Metastatic Breast Carcinoma in the Ovary (tissue), 3 donors: ENCODE results near the gene TDGF1.

- PRO-cap, 3 experiments, result no peak in any of the 3 experiments
These were observed 11.7 kb upstream of the LIMD1 start for GRCh38 chr3:45582662-45583428.

DNA sequence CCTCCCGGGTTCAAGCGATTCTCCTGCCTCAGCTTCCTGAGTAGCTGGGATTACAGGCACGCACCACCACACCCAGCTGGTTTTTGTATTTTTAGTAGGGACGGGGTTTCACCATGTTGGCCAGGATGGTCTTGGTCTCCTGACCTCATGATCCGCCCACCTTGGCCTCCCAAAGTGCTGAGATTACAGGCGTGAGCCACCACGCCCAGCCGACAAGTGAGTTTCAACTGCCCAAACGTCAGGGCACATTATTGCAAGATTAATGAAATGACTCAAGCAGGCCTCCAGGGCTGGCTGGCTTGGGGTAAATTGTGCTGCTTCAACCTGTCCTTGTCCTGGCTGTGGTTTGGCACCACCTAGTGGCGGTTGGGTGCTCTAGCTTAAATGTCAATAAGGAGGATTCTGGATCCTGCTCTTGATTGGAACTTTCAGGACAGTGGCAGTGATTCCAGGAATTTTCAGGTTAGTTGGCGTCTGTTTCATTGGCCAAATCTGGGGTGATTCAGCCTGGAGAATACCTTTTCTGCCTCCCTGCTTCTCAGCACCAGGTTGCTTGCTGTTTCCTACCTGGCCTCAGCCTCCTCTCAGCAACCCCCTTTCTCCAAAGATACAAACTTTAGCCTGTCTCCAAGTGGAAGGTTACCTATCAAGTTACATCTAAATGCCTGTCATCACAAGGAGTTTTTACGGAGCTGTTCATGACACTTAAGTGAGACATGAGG is 32.4 kb upstream of the SACM1L start:
- PRO-cap, 3 experiments, result no peak in any of the 3 experiments

- PRO-cap, 3 experiments, result no peak in any of the 3 experiments
These were observed 5.7 kb upstream of the SACM1L start for GRCh38 chr3:45683354-45684017.

DNA sequence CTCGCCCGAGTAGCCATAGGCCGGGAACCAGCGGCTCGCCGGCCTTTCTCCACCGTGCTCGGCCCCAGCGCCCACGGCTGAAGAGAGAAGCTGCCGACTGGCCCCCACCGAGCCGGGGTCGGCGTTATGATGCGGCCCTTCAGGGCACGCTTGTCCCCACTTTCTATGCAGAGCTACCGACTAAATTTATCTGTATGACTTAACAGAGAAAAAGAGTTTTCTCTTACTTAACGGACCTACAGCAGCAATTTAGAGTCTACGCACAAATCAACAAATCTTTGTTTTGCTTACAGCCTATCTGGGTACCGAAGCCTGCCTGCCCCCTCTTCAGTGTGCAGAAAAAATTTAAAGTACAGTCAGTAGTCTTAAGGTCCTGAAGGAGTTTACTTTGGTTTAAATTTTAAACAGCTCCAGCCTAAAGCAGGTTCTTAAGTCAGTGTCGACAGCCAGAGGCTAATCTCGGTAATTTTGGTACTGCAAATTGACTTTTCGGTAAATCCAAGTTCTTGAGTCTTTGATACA is 519 bp downstream of the SACM1L start:
- PRO-cap, 3 experiments, result no peak in any of the 3 experiments

DNA sequence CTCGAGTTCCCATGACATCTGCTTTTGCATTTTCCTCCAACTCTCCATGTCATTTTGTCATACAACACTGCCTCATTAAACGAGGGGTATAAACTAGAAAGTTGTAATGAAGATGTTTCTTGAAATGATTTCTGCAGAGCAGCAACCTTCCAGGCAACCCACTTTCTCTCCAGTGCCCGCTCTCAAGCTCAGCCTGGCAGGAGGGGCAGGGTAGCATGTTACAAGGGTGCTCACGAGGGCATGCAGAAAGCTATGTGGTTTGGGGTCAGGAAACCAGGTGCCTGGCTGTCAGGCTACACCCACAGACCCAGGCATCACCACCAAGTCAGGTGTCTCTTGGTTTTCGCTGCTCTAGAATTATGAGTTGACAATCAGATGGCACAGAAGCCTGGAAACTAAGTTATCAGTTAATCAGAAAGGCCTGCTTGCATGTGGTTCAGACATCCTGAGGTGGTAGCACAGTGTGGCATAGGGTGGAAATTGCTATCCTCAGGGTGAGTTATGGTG is 16.3 kb upstream of the CCR9 start:
- PRO-cap, 3 experiments, result no peak in any of the 3 experiments

DNA sequence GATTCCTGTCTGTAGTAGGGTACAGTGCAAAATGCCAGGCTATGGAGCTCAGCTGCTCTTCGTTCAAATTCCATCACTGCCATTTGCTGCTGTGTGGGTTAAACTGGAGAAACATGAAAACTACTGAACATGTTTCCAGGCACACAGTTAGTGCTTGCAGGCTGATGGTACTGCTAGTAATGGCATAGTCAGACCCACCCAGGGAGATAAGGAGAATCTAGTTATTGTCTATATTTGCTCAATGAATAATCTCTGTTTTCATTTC is 284 bp downstream of the CXCR6 start:
- PRO-cap, 3 experiments, result no peak in any of the 3 experiments

GRCh38 chr3:46092734-46093121 is 65.4 kb upstream of the XCR1 start:
- PRO-cap, 3 experiments, result no peak in any of the 3 experiments

DNA sequence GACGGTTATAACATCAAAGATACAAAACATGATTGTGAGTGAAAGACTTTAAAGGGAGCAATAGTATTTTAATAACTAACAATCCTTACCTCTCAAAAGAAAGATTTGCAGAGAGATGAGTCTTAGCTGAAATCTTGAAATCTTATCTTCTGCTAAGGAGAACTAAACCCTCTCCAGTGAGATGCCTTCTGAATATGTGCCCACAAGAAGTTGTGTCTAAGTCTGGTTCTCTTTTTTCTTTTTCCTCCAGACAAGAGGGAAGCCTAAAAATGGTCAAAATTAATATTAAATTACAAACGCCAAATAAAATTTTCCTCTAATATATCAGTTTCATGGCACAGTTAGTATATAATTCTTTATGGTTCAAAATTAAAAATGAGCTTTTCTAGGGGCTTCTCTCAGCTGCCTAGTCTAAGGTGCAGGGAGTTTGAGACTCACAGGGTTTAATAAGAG is 435 bp downstream of the CCR5 start:
- PRO-cap, 3 experiments, result no peak in any of the 3 experiments

- PRO-cap, 3 experiments, result no peak in any of the 3 experiments
These were observed 2.2 kb downstream of the LTF start for GRCh38 chr3:46462526-46462880.

DNA sequence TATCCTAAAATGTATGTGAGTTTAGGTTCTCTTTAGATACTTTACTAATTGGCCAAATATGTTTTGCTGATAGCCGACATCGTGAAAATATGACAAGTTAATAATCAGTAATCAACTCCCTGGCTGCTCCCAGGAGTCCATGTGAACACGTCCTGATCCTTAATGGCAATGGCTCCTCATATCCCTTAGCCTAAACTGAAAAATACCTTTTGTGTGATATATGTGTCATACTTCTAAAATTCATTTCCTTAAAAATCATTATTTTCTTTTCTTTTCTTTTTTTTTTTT is 552 bp upstream of the LRRC2 start:
- PRO-cap, 3 experiments, result no peak in any of the 3 experiments

DNA sequence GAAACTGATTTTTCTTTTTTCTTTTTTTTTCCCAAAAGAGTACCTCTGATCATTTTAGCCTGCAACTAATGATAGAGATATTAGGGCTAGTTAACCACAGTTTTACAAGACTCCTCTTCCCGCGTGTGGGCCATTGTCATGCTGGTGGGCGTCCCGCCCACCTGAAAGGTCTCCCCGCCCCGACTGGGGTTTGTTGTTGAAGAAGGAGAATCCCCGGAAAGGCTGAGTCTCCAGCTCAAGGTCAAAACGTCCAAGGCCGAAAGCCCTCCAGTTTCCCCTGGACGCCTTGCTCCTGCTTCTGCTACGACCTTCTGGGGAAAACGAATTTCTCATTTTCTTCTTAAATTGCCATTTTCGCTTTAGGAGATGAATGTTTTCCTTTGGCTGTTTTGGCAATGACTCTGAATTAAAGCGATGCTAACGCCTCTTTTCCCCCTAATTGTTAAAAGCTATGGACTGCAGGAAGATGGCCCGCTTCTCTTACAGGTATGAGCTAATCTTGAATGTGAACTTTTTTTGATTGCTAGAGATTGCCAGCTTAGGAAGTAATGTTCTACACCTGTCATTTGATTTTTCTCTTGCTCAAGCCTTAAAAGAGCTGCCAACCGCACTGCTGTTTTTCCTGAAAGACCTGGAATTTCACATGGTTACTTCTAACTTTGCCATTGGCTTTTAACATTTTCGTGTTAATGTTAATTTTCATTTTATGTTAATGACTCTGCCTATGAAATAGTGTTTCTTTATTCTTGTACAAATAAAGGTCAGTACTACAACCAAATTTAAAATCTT is at the start of gene TDGF1:
Gene TDGF1, plus strand, starts transcription at position 270 of the 789 bp plus-strand sequence.
- PRO-cap, 3 experiments, result no peak in any of the 3 experiments

GRCh38 chr3:46695131-46696018 is 1.9 kb upstream of the ALS2CL start:
- PRO-cap, 3 experiments, result no peak in any of the 3 experiments

DNA sequence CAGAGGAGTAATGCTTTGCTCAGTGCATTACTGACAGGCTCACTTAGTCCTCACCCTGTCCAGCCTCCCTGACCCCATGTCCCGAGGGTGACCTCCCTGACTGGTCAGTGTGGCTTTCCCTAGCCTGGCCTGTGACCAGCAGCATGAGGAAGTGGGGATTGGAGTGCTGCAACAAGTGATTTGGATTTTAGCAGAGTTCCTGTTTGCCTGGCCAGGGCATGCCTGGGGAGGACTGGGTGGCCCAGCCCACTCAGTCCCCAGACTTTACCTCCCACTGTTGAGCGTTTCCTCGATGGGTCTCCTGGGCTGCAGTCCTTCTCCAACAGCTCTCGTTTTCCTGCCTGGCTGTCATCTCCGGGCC is 1.3 kb upstream of the TMIE start:
- PRO-cap, 3 experiments, result no peak in any of the 3 experiments

DNA sequence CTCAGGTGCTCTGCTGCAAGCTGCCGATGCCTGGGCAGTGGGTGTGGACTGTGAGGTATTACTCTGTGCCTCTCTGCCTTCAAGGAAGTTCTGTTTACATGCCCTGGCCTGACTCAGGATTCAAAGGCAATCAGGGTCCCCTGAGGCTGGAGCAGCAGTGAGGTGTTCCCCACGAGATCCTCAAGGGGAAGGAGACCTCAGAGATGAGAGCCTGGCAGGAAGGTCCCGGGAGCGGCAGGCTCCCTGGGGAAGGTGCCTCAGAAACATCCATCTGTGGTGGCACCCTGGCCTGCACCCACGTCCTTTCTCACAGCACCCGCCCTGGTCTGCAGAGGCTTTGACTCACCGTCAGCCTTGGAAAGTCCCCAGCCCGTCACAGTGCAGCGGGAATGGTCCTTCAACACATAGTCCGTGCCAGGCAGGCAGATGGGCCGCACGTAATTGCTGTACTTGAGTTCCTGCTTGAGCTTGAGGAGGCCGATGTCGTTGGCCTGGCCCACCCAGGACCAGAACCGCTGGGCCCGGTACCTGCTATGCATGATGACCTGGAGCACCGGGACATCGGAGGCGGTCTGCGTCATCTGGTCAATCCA is 3.7 kb downstream of the PRSS50 start:
- PRO-cap, 3 experiments, result no peak in any of the 3 experiments

DNA sequence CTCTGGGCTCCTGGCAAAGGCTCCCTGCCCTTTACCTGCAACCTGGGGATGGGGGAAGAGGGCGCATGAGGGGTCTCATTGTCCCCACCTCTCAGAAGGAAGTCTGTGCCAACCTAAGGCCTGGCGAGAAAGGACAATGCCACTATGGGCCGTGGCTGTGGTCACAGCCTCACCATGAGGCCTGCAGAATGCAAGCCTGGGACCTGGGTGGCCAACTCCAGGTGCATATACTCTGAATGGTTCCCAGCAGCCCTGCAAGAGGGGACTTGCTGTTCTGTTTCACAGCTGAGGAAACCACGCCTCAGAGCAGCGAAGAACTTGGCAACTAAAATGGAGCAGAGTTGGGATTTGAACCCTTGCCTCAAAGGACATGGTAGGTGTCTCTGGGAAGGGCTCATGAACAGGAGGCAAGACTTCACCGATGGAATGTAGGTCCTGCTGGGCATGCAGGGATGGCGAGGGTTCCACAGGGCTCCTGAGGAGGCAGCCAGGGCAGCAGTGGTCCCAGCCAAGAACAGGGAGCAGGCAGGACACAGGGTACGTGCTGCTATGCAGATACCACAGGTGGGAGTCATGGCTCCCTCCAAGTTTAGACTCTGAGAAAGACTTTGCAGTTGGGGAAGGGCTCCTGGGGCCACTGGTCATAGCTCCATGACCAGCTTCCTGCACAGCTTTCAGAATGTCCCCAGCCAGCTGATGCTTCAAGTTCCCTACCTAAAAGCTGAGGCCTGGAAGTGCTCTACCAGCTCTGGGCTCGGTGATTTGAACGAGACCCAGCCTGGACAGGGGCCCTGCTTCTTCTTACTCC is 1.0 kb downstream of the MYL3 start:
- PRO-cap, 3 experiments, result no peak in any of the 3 experiments

DNA sequence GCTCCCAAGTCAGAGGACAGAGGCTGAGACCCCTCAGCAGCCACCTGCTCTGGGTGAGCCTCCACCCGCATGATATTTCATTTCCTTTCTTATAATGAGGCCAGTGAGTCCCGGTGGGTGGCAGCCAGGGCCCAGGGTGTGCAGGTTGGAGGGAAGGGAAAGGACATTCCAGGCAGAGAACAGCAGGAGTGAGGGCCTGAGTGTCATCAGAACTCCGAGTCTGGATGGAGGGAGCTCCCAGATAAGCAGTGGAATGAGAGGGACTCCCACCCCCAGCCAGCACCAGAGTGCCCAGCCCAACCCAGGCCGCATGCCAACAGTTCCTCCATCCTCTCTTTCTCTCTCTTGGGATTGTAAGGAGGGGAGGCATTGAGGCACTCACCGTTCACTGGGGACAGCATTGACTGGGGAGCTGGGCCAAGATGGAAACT is 15.5 kb downstream of the PTH1R start:
- PRO-cap, 3 experiments, result no peak in any of the 3 experiments

DNA sequence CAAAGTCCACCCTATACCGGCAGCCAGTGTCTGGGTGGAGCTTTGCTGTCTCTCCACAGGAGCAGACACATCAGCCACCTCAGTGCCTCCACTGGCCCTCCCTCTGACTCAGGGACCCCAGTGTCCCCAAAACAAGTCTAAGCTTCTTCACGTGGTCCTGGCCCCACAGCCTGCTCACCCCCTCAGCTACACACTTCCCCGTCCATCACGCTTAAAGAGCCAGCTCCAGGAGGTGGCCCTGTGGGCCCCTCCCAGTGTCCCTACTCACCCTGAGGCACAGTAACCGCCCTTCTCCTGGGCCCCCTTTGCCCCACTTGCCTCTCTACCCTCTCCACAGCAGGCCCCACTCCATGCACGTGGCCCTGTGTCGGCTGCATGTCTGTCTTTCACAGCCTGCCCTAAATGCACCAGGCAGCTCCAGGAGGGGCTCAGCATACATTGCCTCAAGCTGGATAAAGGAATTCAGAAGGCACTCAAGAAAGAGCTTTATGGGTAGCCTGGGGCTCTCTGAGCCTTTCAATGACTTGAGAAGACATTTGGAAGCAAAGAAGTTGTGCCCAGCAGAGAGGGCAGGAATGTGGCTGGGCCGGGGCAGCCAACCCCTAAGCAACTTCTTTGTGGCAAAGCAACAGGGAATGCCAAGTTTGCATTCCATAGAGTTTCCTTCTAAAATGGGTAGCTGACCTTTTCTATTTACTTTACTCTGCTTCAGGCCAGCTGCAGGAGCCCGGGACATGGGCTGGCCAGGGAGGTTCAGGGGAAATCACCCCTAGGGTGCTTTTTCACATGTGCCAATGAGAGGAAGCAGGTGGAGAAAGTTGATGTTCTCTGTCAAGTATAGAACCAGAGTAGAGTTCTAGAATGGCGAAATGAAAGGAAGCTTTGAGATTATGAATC is 45.8 kb downstream of the CCDC12 start:
- PRO-cap, 3 experiments, result no peak in any of the 3 experiments

DNA sequence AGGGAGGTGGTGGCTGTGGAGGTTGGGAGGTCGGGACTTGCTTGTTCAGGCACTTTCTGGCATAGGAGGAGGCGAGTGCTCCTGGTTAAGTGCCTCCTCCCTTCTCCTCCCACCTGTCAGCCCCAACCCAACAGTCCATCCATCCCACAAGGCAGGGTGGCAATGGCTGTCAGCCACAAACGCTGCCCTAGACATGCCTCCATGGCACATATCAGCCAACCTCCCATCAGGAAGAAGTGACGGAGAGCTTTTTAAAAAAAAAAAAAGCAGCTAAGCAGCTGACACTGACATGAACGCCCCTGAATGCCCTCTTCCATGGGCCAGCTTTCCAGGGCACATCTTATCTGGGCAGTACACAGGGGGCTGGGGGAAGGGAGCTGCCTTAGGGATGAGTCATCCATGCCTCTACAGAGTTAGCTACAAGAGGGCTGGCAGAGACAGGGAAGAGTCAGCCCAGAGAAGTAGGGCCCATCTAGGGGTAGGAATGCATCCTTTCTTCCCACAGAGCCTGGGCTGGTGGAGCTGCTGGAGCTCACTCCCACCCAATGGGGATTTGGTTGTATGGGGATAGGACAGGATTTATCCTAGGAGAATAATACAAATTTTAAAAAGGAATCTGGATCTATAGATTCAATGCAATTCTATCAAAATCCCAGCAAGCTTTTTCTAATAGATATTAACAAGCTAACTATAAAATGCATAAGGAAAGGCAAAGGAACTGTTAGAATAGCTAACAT is 41.1 kb downstream of the CCDC12 start:
- PRO-cap, 3 experiments, result no peak in any of the 3 experiments

- PRO-cap, 3 experiments, result no peak in any of the 3 experiments
These were observed 8.0 kb downstream of the CCDC12 start for GRCh38 chr3:46968333-46969184.

DNA sequence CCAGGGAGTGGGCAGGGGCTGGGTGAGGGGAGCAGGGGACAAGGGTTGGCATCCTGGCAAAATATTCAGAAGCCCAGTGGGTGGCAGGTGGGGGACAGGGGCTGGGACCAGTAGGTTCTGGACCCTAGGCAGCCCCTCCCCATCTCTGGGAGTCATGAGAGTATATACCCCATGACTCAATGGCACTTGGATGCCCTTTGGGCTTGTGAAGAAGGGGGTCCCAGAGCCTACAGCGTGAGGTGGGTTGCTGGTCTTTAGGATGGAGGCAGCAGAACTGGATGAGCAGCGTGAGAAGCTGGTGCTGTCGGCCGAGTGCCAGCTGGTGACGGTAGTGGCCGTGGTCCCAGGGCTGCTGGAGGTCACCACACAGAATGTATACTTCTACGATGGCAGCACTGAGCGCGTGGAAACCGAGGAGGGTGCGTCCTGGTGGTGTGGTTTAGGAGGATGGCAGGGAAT is 24.1 kb downstream of the NBEAL2 start:
- PRO-cap, 3 experiments, result no peak in any of the 3 experiments